Epithelial cell of esophagus (primary cell): ENCODE measurements around the genes CD40, CDH22 and SLC13A3.

- RRBS = no CpG with 5 or more reads among the region's 8 CpGs
These were observed 8.6 kb downstream of the SNX21 start for GRCh38 chr20:45842020-45842779.

DNA sequence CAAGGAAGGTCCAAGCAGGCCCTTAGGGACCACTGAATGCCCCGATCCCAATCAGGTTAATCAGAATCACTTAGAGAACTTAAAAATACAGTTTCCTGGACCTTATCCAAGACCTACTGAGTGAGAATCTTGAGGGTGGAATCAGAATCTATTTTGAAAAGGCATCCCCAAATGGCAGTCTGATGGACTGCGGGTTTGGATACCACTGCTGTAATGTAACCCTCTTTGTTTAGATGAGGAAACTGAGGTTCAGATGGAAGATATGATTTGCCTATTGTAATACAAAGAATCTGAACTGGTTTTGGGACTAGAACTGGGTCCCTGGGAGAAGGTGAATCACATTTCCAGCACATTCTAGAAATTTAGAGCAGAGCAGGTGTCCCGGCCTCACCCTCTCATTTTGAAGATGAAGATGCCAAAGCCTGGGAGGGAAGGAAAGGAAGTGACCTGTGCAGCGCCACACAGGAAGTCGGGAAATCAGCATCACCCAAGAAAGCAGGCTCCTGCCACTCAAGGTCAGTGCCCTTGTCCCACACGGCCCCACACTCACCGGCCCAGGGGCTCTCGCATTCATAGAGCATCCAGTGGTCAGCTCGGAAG, 9.5 kb downstream of the SNX21 start:
- RRBS = no CpG with 5 or more reads among the region's 9 CpGs

GRCh38 chr20:45872453-45872991, 8.5 kb upstream of the ZSWIM1 start:
- RRBS = no CpG with 5 or more reads among the region's 6 CpGs

- RRBS = no CpG with 5 or more reads among the region's 10 CpGs
These were observed 1.8 kb downstream of the ZSWIM1 start for GRCh38 chr20:45882707-45883346.

DNA sequence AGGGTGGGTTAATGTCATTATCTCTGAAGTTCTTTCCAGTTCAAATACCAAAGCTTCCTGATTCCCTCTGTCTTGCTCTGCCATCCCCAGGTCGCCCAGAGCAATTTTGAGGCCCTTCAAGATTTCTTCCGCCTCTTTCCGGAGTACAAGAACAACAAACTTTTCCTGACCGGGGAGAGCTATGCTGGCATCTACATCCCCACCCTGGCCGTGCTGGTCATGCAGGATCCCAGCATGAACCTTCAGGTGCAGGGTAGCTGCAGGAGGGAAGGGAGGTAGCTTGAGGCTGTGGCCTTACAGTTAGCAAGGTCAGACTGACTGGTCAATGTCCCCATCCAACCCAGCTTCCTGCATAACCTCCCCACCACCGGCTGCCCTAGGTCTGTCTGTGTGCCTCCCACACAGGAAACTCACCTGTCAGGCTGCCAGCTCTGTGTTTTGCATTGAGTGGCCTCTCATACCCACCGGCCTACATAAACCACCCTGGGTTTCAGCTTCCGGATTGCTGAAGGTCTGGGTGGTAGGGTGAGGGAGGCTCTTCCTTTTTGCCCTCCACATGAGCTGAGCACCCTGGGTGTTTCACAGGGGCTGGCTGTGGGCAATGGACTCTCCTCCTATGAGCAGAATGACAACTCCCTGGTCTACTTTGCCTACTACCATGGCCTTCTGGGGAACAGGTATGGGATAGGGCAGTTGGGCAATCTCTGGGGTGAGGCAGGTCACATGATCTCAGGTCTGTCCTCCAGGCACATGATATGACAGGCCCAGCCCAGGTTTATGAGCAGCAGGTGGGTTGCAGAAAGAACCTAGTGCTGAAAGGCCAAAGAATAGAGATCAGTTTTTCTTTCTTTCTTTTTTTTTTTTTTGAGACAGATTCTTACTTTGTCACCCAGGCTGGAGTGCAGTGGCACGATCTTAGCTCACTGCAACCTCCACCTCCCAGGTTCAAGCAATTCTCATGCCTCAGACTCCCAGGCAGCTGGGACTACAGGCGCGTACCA, 1.8 kb downstream of the CTSA start:
- RRBS = no CpG with 5 or more reads among the region's 11 CpGs

DNA sequence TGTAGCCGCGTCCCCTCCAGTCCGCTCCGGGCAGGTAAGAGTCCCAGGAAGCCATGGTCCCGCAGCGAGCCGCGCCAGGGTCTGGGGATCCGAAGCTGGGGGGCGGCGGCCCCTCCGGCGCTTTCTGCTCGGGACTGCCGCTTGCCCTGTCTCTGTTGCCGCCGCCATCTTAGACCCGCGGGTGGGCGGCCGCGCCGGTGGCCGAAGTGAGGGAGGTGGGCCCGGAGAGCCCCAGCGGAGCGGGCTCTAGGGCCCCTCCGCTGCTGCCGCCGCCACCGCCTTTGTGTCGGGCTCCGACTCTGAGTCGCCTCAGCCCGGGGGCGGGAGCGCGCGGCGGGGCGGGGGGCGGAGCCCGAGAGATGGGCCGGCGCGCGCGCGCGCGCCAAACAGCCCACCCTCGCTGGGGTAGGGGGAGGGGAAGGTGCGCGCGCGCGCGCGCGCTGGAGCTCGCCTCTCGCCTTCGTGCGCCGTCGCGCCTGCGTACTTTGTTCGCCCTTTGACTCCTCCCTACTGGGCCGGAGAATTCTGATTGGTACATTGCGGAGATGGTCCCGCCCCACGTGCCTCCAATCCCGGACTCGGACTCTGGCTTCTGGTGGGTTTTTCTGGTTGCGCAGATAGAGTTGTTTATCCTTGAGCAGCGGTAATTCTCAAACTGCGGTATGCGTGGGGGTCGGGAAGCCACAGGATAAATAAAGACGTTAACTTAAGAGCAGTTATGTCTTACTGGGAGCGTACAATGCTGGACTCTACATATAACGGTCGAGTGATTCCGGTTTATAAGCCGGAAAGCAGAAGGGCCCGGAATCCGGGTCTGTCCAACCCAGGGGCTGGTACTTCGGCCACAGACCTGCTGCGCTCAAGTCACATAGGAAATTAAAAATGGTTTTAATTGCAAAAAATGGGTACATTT, 544 bp downstream of the PCIF1 start:
- RRBS = 2% methylated on average over 37 of the region's 90 CpGs

- RRBS = 97% methylated on average over 2 of the region's 14 CpGs
These were observed 15.8 kb downstream of the PCIF1 start for GRCh38 chr20:45950126-45950812.

DNA sequence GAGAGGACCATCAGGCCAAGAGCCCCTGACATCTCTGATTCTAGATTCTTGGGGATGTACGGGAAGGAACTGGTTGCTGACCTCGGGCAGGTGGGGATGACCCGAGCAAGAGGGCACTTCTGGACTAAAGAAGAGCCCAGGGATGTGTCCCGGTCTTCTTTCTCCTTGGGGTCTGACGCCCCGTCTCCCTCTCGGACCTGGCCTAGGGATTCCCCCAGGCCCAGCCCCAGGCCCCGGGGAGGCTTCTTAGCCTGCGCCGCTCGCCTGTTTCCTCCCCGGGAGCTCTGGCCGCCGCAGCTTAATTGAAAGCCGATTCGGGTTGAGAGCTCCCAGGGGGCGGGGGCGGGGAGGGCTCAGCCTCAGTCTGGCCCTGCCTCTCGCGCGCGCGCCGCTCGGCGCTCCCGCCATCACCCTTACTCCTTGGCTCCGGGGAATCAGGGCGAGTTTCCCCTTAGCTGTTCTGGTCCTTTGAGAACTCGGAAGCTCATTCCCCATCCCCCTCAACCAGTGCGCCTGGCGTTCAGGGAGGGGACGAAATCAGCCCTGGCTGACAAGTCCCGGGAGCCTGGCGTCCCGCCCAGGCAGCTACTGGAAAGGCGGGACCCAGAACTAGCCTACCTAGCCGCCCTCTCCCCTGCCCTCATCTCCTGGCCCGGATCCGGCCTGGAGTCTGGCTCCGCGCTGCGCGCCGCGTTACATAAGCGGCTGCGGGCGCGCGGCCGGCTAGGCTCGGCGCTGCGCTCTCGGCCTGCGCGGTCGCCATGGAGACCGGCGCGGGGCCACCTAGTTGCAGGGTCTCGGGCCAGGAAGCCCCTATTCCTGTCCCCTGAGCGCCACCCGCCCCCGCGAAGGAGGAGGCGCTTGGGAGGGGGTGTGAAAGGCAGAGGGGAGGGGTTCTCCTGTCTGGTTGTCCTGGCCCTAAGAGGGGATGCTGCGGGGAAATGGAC, 2.7 kb downstream of the SLC12A5 start:
- RRBS = 3% methylated on average over 34 of the region's 69 CpGs

GRCh38 chr20:46117800-46118428, at the start of gene CD40:
TSS of gene CD40 (plus strand) at chr20:46118314.
- RRBS = no CpG with 5 or more reads among the region's 33 CpGs

GRCh38 chr20:46238876-46239319, 69.4 kb downstream of the CDH22 start:
- RRBS = no CpG with 5 or more reads among the region's 2 CpGs

GRCh38 chr20:46307964-46309221, at the start of gene CDH22:
TSS of gene CDH22 (minus strand) at chr20:46308498.
- RRBS = 1% methylated on average over 42 of the region's 115 CpGs

- RRBS = no CpG with 5 or more reads among the region's 8 CpGs
These were observed 13.4 kb upstream of the SLC35C2 start for GRCh38 chr20:46377454-46378250.

GRCh38 chr20:46558480-46559114, 8.1 kb upstream of the OCSTAMP start:
- RRBS = no CpG with 5 or more reads among the region's 7 CpGs

- RRBS = 50% methylated on average over 5 of the region's 12 CpGs
These were observed 10.5 kb downstream of the SLC13A3 start for GRCh38 chr20:46640635-46641209.

DNA sequence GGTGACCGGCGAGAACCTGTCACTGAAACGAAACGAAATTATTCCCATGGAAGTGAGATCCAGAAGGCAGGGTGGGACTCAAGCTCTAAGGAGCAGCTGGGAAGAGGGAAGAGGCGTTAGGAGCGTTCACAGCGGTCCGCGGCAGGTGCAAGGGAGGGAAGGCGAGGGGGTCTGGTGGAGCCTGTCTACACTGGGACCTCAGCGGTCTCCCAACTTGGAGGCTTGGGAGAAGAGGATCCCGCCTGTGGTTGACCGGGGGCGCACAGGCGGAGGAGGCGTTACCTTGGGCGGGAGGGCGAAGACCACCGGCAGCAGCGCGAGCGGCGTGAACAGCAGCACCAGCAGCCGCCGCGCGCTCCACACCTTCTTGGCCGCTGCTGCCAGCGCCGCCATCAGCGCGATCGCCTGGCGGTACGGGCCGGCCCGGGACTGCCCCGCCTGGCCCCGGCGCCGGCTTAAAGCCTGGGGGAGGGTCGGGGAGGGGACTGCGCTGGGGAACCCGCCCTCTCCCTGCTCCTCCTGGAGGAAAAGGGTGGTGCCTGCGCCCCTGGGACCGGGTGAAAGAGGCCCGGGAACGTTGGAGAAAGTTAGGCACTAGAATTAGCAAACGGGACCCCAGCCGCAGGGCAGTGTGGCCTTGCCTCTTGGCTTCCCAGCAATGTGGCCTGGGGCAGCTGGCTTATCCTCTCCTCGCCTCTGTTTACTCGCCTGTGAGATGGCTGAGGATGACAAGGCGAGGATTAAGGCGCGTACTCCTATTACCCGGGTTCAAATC, at the start of gene SLC13A3:
Gene SLC13A3 (minus strand): TSS at position 431 of the 775 bp plus-strand sequence.
- RRBS = 3% methylated on average over 7 of the region's 56 CpGs

GRCh38 chr20:46701938-46702380, 7.5 kb upstream of the SLC2A10 start:
- RRBS = no CpG with 5 or more reads among the region's 6 CpGs

GRCh38 chr20:46704579-46705097, 4.8 kb upstream of the SLC2A10 start:
- RRBS = no CpG with 5 or more reads among the region's 5 CpGs

DNA sequence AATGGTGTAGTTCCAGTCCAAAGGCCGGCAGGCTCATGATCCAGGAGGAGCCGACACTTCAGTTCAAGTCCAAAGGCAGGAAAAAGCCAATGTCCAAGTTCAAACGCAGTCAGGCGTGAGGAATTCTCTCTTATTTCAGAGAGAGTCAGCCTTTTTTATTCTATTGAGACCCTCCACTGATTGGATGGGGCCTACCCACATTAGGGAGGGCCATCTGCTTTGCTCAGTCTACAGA, 71.1 kb upstream of the EYA2 start:
- RRBS = no CpG with 5 or more reads among the region's 4 CpGs

GRCh38 chr20:46971163-46971720, 76.6 kb downstream of the EYA2 start:
- RRBS = no CpG with 5 or more reads among the region's 3 CpGs

DNA sequence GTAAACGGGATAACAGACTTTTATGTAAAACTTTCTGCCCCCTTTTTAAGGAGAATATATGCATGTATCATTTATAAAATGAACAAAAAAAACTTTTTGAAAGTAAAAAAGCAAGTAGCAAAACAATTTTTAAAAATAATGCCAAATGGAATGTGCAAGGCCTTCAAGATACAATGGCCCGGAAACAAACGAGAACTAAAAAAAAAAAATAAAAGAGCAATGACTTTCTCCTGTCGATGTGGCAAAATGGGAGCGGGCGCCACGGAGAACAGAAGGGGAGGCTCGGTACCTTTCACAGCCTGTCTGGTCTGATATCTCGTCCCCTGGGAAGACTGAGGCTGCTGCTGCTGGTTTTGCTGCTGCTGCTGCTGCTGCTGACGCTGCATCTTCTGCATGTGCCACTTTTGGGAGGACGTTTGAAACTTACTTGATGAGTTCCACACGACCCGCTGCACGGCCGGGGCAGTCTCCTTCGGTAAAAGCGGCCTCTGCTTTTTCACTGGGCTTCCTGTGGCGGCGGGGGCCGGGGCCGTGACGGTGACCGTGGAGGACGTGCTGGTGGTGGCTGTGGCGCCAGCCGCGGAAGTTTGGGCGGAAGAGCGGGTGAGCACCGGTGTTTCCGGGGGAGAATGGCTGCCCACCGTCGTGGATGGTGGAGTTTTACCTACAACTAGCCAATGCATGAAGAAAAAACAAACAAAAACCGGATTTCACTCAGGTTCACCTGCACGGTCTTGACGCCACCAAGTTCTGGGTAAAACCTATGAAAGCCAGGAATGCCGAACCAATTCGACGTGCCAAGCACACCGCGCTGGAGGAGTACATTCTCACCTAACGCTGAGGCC, 117.8 kb downstream of the ZMYND8 start:
- RRBS = 93% methylated on average over 19 of the region's 42 CpGs